Type B pancreatic cell (in vitro differentiated cells): ENCODE measurements around a stretch of chr5.

- PRO-cap, result no peak
Measured at GRCh38 chr5:173670083-173670656, 53.7 kb upstream of the BOD1 start.

DNA sequence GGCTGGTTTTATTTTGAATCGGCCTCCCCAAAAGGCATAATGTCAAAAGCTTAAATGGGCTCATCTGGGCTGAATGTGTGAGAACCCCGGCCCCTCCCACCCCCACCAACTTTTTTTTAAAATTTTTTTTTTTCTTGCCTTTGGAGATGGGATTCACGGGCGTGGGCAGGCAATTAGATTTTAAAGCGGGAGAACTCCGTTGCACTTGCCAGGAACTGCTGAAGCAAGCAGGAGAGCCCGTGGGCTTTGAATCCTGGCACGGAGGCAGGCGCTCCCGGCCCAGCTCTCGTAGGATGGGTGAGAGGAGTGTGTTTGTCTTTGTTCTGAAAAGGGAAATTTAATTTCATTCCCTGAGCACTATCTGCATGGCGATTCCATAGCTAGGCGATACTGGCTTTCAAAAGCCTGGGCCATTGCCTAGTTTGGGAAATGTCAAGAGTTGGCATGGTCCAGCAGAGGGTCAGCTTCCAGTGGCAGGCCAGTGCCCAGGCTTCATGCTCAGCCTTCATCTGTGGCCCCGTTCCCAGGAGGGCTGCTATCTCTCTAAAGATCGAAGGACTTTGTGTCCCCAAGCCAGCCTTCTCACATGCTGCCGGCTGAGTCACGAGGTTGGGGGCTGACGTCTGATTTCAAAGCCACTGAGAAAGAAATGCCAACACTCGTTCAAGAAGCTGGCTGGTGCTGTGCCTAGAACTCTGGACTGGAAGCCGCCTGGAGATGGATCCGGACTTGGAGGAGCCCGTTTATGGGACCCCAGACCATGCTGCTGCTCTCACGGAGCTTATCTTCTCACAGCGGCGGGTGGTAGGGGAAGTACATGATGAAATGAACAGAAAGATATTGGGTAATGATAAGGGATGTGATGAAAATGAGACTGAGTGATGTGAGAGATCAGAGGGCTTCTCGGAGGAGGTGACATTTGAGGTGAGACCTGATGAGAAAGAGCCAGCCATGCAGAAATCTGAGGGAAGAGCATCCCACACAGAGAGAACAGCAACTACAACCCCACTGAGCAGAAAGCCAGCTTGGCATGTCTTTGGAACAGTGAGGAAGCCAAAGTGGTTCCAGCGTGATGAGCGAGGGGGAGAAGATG is 54.6 kb upstream of the BOD1 start:
- PRO-cap, result no peak

DNA sequence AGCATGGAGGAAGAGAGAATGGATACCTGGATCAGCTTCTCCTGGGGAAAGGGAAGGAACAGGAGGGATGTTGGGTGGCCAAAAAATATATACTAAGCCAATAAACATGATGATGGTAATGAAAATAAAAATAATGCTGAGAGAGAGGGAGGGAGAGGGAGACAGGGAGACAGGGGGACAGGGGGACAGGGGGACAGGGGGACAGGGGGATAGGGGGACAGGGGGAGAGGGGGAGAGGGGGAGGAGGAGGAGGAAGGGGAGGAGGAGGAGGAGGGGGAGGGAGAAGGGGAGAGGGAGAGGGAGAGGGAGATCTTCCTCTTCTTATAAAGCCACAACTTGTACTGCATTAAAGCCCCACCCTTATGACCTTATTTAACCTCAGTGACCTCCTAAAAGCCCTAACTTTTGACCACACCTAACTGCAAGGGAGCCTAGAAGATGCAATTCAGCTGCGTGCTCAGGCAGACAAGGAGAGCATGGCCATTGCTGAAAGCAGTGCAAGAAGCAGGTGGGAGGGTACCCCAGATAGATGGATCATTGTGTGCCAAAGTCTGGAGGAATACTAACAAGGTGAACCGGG is 125.2 kb upstream of the BOD1 start:
- PRO-cap, result no peak

- PRO-cap, result no peak
Measured at GRCh38 chr5:173908131-173908394, 19.9 kb downstream of the CPEB4 start.

DNA sequence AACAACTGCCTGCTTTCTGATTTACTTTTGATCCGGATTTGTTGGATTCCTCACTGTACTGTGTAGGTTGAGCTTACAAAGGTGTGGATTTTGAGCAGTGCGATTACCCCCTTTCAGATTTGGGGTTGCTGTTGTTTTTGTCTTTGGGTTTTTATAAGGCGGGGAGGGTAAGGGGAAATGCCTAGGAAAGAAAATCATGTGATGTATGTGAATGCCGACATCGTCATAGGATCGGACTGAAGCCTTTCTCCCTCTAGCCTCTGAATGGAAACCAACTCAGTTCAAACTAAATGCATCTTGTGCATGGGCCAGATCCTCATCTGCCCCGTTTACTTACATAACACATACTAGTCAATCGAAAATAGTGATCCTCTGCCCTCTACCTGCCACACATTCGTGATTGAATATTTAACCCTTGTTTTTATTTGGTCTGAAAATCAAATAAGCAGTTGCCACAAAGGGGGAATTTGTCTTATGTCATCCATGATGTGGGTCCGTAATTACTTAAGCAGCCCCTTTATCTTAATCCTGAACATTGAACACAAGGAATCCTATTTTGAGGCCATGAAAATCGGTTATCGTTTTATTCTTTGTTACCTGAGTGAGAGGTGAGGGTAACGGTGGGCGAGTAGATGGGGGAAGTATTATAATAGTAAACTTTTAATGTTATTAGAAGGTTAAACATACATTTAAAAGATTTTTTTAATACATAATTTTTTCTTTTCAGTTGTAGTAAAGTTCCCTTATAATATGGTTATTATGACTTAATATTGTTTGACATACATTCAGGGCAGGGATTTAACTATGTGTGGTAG is 30.4 kb downstream of the CPEB4 start:
- PRO-cap, result no peak

- PRO-cap, result no peak
Measured at GRCh38 chr5:173920927-173921827, 33.0 kb downstream of the CPEB4 start.

- PRO-cap, result no peak
Measured at GRCh38 chr5:173950805-173951244, 38.1 kb upstream of the C5orf47 start.

GRCh38 chr5:173957610-173959095 is 30.8 kb upstream of the C5orf47 start:
- PRO-cap, result no peak

GRCh38 chr5:174145774-174146346 is 100.4 kb downstream of the NSG2 start:
- PRO-cap, result no peak

DNA sequence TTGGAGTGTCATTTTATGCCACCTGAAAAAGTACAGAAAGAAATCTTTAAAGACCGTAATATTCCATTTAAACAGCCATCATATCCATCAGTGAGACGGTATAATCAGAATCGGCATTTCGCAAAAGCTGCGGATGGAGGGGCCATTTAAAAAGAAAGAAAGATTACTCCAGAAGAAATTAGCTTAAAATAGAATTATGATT is 198.9 kb downstream of the MSX2 start:
- PRO-cap, result no peak

DNA sequence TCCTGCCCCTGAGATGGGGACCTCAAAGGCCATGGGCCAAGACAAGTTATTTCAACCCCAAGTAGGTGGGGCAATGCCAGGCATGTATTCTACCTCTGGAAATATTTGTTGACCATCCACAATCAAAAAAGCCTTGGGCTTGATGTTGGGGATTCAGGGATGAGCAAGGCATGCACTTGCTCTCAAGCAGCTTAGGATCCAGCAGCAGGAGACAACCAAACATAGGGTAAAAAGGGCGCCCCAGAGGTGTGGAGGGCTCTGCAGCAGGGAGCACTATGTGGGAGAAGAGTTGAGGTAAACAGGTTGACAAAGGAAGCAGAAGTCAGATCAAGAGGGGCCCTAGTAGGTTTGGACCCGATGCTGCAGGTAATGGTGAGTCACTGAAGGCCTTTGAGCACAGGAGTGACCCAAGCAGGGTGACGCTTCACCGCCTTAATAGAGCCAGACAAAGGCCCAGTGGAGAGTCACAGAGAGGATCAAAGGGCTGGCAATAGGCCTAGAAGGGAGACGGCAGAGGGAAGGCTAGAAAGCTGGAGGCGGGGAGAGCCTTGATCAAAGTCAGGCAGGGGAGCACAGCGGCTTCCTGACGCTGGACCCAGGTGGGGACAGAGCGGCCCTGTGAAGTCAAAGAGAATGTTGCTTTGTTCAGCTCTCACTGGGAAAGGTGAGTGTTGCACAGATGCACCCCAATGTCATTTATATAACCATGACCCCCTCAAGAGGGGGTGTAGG is 10.1 kb upstream of the CPLX2 start:
- PRO-cap, result no peak

DNA sequence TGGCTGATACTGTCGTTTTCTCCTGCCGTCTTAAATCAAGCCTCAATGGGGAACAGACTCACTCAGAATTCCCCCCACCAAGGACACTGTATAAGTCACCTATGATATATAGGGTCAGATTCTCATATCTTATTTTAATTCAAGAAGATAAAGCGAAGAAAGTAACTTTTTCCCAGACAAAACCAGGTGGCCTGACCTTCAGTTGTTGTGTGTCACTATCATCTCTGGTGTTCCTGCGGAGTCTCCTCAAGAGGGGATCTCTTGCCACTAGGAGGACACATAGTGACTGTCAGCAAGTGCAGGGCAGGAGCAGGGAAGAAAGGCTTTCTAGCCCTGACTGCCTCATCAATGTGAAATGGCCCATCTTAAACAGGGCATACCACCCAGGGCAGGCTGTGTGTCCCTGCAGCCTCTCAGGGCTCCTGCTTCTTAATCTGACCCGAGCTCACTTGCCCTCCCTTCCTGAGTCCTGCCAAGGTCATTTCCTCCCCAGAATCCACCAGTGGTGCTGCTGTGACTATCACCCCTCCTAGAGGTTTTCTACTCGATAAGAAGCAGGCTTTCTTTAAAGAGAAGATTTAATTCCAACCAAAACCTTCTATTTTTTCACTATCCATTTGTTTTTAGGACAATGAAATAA is 57.5 kb upstream of the SIMC1 start:
- PRO-cap, result no peak

- PRO-cap, result no peak
Measured at GRCh38 chr5:176181260-176181850, 56.9 kb upstream of the SIMC1 start.

DNA sequence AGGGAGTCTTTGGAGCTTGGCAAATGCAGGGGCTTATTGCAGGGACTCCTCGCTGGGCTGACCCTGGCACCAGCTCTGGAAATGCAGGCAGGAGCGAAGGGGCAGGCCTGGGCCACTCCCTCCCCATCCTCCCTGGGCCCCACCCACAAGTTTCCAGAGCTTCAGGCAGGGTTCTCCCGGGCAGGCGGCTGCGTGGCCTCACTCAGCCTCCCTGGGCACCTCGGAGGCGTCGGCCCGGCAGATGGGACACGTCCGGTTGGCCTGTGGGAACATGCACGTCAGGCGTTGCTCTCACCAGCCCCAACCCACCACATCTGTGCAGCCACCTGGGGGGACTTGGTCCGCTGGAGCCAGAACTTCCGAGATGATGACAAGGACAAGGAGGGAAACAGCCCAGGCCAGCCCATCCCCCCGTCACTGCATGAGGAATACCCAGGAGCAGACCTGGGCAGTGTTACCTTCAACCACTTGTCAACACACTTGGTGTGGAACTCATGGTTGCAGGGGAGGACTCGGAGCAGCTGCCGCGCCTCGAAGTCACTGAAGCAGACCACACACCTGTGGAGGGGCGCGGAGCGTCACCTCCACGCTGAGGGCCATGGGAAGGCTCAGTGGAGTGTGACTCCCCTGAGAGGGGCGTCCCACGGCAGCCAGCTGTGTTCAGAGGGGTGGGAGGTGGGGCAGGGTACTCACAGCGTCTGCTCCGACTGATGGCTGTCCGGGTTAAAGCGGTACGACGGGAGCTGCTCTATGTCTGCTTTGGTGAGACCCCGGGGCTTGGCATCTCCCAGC is 8.2 kb downstream of the RNF44 start:
- PRO-cap, result no peak

- PRO-cap, result bidirectional peak, plus-strand start at chr5:176538161, minus-strand start at chr5:176537930
Measured at GRCh38 chr5:176537674-176538017, 444 bp upstream of the RNF44 start.

GRCh38 chr5:176542099-176542902 is 5.1 kb upstream of the RNF44 start:
- PRO-cap, result bidirectional peak, plus-strand start at chr5:176542762, minus-strand start at chr5:176542486

DNA sequence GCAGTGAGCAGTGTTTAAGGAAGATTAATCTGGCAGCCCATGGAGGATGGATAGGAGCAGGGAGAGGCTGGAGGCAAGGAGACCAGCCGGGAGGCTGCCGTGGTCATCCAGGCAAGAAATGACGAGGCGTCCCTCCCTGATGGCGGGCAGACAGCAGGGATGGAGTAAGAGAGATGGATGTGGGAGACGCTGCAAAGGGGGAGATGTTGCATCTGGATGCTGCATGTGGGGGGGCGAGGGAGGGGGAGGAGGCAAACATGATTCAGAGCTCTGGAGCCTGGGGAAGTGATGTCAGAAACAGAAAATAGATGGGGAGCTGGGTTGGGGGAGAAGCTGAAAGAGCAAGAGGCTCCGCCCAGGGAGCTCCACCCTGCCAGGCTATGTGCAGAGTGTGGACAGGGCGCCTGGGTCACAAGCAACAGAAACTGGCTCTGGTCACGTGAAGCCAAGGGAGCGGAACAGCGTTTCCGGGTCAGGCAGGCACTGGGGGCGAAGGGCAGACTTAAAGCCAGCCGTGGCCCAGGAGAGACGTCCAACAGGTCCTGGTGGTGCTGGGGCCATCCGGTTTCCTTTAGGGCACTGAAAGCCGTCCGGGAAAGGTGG is 12.7 kb downstream of the UNC5A start:
- PRO-cap, result no peak

DNA sequence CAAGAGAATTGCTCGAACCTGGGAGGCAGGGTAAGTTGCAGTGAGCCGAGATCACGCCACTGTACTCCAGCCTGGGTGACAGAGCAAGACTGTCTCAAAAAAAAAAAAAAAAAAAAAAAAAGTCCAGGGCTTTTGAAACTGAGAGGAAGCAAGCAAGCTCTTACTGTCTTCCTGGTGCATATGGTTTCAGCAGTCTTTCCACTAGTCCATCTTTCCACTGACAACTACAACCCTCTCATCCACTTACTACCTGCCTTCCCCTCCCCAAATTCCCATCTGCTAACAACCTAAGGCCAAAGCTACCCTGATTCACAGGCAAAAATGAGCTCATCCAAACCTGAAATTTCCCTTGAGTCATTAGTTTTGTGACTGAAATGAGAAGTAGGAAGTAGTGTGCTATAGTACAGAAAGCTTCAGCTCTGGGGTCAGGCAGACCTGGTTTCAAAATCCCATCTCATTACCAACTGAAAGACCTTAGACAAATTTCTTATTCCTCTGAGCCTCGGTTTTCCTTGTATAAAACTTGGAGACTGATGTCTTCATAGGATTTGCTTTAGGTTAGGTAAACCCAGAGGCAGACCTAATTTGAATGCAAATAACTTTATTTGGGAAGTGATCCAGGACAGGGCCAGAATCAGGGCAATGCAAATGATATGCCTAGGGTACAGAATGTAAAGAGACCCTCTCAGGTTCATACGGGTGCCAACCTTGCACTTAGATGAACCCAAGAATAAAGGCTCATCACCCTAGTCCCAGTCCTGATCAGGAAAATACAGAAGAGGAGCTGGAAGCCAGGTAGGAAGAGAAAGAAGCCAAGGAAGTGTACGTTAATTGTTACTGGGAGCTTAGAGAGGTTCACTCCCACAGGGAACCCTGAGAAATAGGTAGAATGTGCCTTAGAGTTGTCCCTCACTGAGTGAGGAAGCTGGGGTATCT is 2.8 kb upstream of the HK3 start:
- PRO-cap, result no peak

- PRO-cap, result no peak
Measured at GRCh38 chr5:177305571-177306819, 2.4 kb downstream of the PRELID1 start.

DNA sequence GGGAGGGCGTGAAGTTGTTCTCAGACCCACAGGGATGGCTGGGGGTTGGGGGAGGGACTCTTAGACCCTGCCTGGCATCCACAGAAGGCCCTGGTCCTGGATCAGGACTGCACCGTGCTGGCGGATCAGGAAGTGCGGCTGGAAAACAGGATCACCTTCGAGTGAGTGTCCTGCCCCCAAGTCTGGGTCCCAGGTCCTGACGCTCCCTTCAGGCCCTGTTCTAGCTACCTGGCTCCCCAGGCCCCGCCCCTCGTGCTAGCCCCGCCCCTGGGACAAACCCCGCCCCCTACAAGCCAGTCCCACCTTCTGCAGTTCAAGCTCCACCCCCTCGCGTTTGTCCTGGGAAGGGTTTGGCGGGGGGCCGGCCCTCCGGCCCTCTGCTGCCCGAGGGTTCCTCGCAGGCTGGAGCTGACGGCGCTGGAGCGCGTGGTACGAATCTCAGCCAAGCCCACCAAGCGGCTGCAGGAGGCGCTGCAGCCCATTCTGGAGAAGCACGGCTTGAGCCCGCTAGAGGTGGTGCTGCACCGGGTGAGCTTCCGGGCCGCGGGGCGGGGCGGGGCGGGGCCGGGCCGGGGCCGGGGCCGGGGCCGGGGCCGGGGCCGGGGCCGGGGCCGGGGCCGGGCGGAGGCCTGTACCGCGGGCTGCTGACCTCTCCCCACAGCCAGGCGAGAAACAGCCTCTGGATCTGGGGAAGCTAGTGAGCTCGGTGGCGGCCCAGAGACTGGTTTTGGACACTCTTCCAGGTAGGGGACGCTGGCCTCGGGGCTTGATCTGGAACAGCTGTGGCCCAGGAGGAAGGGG is 13.0 kb downstream of the RGS14 start:
- PRO-cap, result unidirectional peak, plus-strand start at position 599 of the sequence